H1 (cell line): ENCODE data around the genes NOXRED1, GTF2A1, STON2 and SEL1L.

- RRBS, result no CpG with 5 or more reads among the region's 8 CpGs
CAGE:
- cytosol, long polyA plus RNA, result no peak
- long polyA plus RNA, result no peak
- nucleus, long polyA plus RNA, result no peak
Measured at GRCh38 chr14:77097090-77097418, 1.0 kb upstream of the CIPC start.

GRCh38 chr14:77119733-77120263, 21.7 kb downstream of the CIPC start:
- RRBS, result no CpG with 5 or more reads among the region's 8 CpGs
CAGE:
- cytosol, long polyA plus RNA, result no peak
- long polyA plus RNA, result no peak
- nucleus, long polyA plus RNA, result no peak

GRCh38 chr14:77122591-77122959, 19.0 kb downstream of the ZDHHC22 start:
- RRBS, result no CpG with 5 or more reads among the region's 4 CpGs
CAGE:
- cytosol, long polyA plus RNA, result no peak
- long polyA plus RNA, result no peak
- nucleus, long polyA plus RNA, result no peak

- RRBS, result no CpG with 5 or more reads among the region's 6 CpGs
CAGE:
- cytosol, long polyA plus RNA, result no peak
- long polyA plus RNA, result no peak
- nucleus, long polyA plus RNA, result no peak
Measured at GRCh38 chr14:77182450-77182889, 872 bp downstream of the TMEM63C start.

DNA sequence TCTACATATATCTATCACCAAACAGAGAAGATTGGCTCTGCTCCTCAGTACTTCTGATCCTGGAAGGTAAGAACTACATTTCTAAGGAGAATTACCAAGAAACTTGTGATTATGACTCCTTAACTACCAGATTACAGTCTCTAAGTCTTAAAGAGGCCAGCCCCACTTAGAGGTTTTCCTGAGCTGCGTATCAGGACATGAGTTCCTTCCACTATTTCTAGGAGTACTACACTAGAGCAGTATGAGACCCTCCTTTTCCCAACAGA, at the start of gene NOXRED1:
TSS of gene NOXRED1 (minus strand) at position 71 of the 266 bp plus-strand sequence.
- RRBS, result no CpG with 5 or more reads among the region's 1 CpG
CAGE:
- cytosol, long polyA plus RNA, result no peak
- long polyA plus RNA, result no peak
- nucleus, long polyA plus RNA, result no peak

DNA sequence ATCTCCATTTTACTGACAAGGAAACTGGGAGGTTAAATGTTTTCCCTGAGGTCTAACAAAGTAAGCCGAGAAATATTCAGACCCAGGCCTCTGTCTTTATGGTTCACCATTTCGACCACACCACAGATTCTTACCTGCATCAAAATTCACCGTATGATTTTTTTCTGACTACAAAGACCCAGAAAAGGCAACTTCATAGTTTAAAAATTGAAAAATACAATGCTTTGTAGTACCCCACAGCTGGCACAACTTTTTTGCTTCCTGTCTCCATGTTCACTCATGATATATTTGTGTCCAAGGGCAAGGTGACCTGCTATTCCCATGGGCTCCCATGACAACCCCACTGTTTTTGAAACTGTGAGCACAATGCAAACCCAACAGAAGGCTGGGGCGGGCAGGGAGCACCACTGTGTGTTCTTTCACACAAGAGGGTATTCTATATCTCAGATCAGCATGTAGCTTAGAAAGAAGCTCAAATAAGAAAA, 56.0 kb upstream of the ISM2 start:
- RRBS, result no CpG with 5 or more reads among the region's 4 CpGs
CAGE:
- cytosol, long polyA plus RNA, result no peak
- long polyA plus RNA, result no peak
- nucleus, long polyA plus RNA, result no peak

- RRBS, result 85% methylated on average over 3 of the region's 11 CpGs
CAGE:
- cytosol, long polyA plus RNA, result no peak
- long polyA plus RNA, result no peak
- nucleus, long polyA plus RNA, result no peak
Measured at GRCh38 chr14:77641075-77641524, 24.7 kb upstream of the SPTLC2 start.

DNA sequence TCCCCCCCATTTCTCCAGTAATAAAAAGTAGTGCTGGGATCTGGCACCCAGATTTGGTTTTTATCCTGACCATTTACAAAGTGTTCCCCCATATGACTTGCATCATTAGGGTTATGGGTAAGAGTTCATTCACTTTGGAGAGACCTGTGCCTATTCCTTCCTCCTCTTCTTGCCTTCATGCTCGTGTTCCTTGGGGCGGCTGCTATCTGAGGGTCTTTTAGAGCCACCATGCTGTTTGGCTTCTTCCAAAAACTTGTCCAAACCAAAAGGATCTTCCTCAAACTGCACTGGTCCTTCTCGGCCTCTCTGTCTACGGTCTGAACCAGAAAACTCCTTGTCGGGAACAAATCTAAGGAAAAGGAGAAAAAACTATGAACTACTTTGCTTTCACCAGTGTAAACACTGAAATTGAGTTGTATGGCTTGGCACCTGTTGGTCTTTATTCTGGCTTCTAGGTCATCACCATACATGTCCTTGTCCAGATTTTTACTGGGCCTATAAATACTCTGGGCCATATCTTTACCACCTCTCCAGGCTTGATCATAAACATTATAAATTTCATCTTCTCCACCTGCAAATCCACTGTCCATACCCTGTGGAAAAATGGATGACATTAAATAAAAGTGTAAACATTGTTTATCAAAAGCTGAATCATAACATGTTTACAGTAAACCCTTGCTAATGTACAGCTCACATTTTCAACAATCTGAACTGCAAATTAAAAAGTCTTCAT, 10.2 kb downstream of the SLIRP start:
- RRBS, result no CpG with 5 or more reads among the region's 5 CpGs
CAGE:
- cytosol, long polyA plus RNA, result no peak
- long polyA plus RNA, result no peak
- nucleus, long polyA plus RNA, result no peak

- RRBS, result no CpG with 5 or more reads among the region's 2 CpGs
CAGE:
- cytosol, long polyA plus RNA, result no peak
- long polyA plus RNA, result no peak
- nucleus, long polyA plus RNA, result no peak
Measured at GRCh38 chr14:77763858-77764339, 2.9 kb upstream of the SNW1 start.

GRCh38 chr14:77898864-77899346, 99.0 kb downstream of the ADCK1 start:
- RRBS, result no CpG with 5 or more reads among the region's 4 CpGs
CAGE:
- cytosol, long polyA plus RNA, result no peak
- long polyA plus RNA, result no peak
- nucleus, long polyA plus RNA, result no peak

- RRBS, result no CpG with 5 or more reads among the region's 2 CpGs
CAGE:
- cytosol, long polyA plus RNA, result no peak
- long polyA plus RNA, result no peak
- nucleus, long polyA plus RNA, result no peak
Measured at GRCh38 chr14:78100449-78100886, 69.7 kb upstream of the NRXN3 start.

GRCh38 chr14:80792534-80793161, 148.9 kb downstream of the CEP128 start:
- RRBS, result no CpG with 5 or more reads among the region's 13 CpGs
CAGE:
- cytosol, long polyA plus RNA, result no peak
- long polyA plus RNA, result no peak
- nucleus, long polyA plus RNA, result no peak

- RRBS, result no CpG with 5 or more reads among the region's 13 CpGs
CAGE:
- cytosol, long polyA plus RNA, result no peak
- long polyA plus RNA, result no peak
- nucleus, long polyA plus RNA, result no peak
Measured at GRCh38 chr14:80930702-80932111, 10.3 kb downstream of the CEP128 start.

DNA sequence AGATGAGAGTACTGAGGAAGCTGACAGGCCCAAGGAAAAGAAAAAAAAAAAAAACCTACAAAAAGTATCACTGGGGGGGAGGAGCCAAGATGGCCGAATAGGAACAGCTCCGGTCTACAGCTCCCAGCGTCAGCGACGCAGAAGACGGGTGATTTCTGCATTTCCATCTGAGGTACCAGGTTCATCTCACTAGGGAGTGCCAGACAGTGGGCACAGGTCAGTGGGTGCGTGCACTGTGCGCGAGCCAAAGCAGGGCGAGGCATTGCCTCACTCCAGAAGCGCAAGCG, 106.7 kb downstream of the GTF2A1 start:
- RRBS, result no CpG with 5 or more reads among the region's 12 CpGs
CAGE:
- cytosol, long polyA plus RNA, result no peak
- long polyA plus RNA, result no peak
- nucleus, long polyA plus RNA, result no peak

DNA sequence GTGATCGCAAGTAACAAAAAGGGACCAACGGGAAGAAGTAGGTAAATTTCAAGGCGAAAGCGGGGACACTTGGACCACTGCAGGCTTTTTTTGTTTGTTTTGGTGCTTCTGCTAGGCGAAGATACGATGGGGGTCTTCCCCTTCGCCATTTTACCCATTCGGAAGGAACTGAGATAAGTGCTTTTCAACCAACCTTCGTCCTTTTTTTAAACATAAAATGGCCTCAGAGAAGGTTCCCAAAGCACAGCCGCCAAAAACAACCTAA, 1.1 kb downstream of the GTF2A1 start:
- RRBS, result no CpG with 5 or more reads among the region's 10 CpGs
CAGE:
- cytosol, long polyA plus RNA, result no peak
- long polyA plus RNA, result no peak
- nucleus, long polyA plus RNA, result no peak

DNA sequence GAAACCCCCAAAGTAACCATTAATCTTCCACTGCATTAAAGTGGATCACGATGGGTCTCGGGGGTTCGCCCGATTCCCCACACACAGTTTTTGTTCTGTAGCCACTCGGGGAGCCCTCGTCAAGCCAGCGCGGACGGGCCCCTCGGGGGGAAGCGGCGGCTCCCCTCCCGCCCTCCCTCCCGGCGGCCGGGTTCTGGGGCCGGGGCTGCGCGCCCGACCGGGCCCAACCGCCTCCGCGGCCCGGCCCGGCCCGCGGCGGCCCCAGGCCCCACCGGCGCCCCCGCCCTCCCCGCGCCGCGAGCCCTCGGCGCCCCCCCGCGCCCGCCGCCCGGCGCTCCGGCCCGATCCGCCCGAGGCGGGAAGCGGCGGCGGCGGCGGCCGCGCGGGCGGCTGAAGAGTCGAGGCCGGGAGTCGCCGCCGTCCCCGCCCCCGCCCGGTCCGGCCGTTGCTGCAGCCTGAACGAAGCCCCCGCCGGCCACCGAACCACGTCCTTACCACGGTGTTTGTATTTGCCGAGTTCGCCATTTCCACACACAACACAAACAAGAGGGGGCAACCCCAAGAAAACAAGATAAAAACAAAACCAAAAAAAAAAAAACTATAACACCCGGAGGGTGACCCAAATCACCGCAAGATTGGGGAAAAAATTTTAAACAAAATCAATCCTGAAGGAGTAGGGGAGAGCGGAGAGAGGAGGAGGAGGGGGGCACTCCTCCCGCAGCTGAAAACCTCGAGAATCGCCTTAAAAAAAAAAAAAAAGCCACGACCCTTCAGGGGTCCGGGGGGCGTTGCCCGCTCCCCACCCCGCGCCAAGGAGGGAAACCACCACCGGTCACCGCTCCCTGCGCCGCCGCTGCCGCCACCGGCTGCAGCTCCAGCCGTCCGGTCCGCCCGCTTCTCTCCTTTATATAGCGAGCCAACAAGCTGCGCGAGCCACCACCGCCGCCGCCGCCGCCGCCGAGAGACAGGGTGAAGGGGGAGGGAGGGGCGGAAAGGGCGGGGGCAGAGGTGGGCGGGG, at the start of gene GTF2A1:
TSS of gene GTF2A1 (minus strand) at position 966 of the 1,018 bp plus-strand sequence.
- RRBS, result 2% methylated on average over 36 of the region's 112 CpGs
CAGE:
- cytosol, long polyA plus RNA, result start-site peak on the minus strand centred at position 727 of the sequence, 35 bp wide, 55 reads; start-site peak on the minus strand centred at position 880 of the sequence, 9 bp wide, 59 reads
- long polyA plus RNA, result start-site peak on the minus strand centred at position 757 of the sequence, 99 bp wide, 83 and 121 reads in 2 replicates; start-site peak on the minus strand centred at position 929 of the sequence, 106 bp wide, 114 and 290 reads in 2 replicates
- nucleus, long polyA plus RNA, result start-site peak on the minus strand centred at position 625 of the sequence, 9 bp wide, 62 reads; start-site peak on the minus strand centred at position 726 of the sequence, 37 bp wide, 78 reads; start-site peak on the minus strand centred at position 899 of the sequence, 46 bp wide, 132 reads

DNA sequence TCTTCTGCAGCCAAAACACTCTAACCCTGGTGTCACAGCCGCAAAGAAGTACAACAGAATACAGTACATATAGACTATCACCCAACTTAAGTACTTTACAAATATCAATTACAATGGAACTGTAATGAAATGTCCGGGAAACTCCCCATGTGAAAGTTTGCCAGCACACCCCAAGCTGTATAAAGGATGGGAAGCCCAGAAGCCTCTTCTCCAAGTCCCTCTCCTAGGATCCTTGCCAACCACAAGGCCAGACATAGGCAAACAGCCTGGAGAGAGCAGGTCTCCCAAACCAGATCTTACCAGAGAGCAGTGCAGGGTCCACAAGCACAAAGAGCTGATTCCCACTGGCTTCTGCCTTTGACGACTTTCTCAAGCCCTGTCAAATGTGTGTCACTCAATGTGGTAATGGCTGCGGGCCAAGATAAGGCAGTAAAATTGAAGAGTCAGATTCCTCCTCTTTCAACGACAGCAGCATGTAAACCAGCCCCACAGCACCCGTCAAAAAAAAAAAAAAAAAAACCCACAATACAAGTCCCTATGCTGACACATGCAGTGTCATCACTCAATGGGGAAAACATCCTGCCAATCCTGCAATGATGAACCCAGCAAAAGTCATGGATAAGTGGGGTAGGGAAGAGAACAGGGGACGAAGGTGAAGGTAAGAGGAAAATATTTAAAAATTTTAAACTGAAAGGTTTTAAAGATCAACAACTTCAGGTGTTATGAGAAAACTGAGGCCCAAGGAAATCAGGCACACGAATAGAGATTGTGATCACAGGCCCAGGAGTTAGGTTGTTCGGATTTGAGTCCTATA, at the start of gene STON2:
TSS of gene STON2 (minus strand) at position 346 of the 814 bp plus-strand sequence.
- RRBS, result no CpG with 5 or more reads among the region's 9 CpGs
CAGE:
- cytosol, long polyA plus RNA, result no peak
- long polyA plus RNA, result no peak
- nucleus, long polyA plus RNA, result no peak

- RRBS, result 0% methylated on average over 2 of the region's 60 CpGs
CAGE:
- cytosol, long polyA plus RNA, result start-site peak on the minus strand at chr14:81533811-81533853, 625 reads
- long polyA plus RNA, result start-site peak on the minus strand at chr14:81533807-81533853, 428 and 418 reads in 2 replicates
- nucleus, long polyA plus RNA, result start-site peak on the minus strand at chr14:81533811-81533845, 423 reads
Measured at GRCh38 chr14:81533185-81534387, at the start of gene SEL1L. Gene SEL1L (minus strand): TSS chr14:81533853.

GRCh38 chr14:82387394-82387854, 853.8 kb upstream of the SEL1L start:
- RRBS, result no CpG with 5 or more reads among the region's 3 CpGs
CAGE:
- cytosol, long polyA plus RNA, result no peak
- long polyA plus RNA, result no peak
- nucleus, long polyA plus RNA, result no peak

DNA sequence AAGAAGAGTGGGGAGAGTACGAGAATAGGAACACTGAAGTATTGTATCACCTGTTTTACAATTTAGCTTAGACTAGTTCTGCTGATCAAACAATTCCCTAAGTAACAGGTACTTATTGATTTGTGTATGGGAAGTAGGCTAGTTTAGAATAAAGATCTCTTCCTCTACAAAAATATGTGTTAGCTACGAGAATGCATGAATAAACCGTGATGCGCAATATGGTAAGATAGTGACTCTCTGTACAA, 970.4 kb upstream of the SEL1L start:
- RRBS, result no CpG with 5 or more reads among the region's 4 CpGs
CAGE:
- cytosol, long polyA plus RNA, result no peak
- long polyA plus RNA, result no peak
- nucleus, long polyA plus RNA, result no peak